Parietal lobe (tissue), 2 donors: ENCODE results near the genes LARP1B and PGRMC2.

- RAMPAGE, long total RNA, result no peak
Measured at GRCh38 chr4:121073538-121074469, 1.5 kb upstream of the NDNF start.

- RAMPAGE, long total RNA, result no peak
Measured at GRCh38 chr4:121681511-121681803, 15.3 kb downstream of the ANXA5 start.

DNA sequence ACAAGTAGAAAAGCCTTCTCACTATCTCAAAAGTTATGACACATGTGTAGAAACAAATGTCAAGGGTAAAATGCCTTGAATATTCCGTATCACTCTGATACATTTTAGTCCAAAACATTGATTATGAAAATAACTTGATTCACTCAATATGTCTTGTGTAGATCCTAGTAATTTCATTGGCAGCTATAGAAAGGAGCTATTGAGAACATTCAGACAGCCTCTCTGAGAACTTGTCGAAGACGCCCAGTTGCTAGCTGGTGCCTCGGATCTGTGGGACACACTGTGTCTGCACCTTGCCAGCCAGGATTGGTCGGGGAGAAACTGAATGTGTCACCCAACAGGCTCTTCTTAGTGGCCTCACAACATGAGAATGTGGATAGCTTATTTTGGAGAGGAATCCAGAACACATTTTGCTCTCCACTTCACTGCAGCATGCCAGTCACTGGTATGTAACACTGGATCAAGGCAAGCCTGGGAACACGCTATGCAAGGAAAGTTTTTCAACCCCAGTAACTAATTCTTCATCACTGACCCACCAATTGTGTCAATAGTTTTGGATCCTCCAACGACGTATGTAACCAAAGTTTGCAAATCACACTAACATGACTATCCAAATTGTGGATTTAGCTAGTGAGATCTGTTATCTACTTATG is 89.4 kb upstream of the TRPC3 start:
- RAMPAGE, long total RNA, result no peak

DNA sequence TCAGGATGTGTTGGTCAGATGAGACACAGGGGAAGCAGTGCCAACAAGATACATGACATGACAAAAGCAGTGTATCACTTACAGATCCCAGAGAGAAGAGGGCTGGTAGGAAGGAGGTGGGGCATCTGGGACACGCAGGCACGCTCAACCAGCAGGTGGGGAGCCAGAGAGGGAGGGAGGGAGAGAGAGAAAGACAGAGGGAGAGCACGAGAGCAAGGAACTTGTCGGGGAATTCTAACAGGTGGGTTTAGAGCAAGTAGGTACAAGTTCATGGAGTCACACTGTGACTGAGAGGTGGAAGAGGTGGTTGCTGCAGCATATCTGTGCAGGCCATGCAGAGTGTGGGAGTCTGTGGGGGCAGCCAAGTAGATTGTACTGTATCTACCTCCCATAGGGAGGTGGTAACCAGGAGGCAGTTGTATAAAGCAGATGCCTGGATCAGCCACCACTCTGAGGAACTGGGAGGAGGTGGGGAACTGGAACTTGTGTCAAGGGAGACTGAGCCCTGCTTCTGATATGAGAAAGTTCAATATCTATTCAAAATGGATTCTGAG is 43.6 kb downstream of the BBS12 start:
- RAMPAGE, long total RNA, result no peak

DNA sequence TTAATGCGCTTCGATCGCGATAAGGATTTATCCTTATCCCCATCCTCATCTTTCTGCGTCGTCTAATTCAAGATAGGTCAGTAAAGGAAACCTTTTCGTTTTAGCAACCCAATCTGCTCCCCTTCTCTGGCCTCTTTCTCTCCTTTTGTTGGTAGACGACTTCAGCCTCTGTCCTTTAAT is 658 bp upstream of the FGF2 start:
- RAMPAGE, long total RNA, result no peak

DNA sequence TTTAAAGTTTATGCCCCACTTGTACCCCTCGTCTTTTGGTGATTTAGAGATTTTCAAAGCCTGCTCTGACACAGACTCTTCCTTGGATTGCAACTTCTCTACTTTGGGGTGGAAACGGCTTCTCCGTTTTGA is 502 bp upstream of the FGF2 start:
- RAMPAGE, long total RNA, result no peak

GRCh38 chr4:123398221-123398662 is 1.6 kb downstream of the SPRY1 start:
- RAMPAGE, long total RNA, result no peak

- RAMPAGE, long total RNA, result no peak
Measured at GRCh38 chr4:123399713-123400028, 3.1 kb downstream of the SPRY1 start.

GRCh38 chr4:123418247-123419010 is 21.8 kb downstream of the SPRY1 start:
- RAMPAGE, long total RNA, result no peak

DNA sequence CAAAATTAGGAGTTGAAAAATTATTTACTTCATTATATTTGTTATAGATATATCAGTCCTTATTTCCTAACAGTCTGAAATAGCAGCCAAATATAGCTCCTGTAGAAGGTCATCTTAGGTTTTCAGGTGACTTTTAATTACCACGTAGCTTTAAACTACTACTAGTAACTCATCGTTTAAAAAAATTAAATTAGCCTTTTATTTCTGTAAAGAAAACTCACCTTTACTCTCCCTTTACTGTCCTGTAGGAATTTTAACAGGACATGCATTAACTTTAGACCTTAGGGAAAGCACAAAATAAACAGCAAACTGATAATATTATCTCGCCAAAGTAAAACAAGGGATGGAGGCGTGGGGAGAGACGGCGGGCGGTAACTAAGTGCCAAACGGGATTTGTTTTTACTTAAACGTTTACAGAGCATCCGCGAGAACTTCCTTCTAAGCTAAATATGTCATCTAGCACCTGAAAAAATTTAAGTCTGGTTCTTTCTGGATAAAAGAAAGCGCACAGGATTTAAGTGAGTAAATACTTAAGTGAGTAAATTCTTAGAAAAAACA is 108.3 kb downstream of the SPRY1 start:
- RAMPAGE, long total RNA, result no peak

DNA sequence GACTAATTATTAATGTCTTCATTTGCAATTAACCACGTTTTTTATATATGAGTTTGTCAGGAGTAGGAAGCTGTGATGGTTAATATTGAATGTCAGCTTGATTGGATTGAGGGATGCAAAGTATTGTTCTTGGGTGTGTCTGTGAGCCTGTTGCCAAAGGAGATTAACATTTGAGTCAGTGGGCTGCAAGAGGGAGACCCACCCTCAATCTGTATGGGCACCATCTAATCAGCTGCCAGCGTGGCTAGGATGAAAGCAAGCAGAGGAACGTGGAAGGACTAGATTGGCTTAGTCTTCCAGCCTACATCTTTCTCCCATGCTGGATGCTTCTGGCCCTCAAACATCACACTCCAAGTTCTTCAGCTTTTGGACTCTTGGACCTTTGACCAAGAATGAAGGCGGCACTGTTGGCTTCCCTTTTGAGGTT is 484.5 kb downstream of the SPRY1 start:
- RAMPAGE, long total RNA, result no peak

GRCh38 chr4:123892775-123893584 is 496.4 kb downstream of the SPRY1 start:
- RAMPAGE, long total RNA, result no peak

- RAMPAGE, long total RNA, result no peak
Measured at GRCh38 chr4:123984777-123985226, 588.2 kb downstream of the SPRY1 start.

GRCh38 chr4:125416853-125417366 is 102.2 kb downstream of the FAT4 start:
- RAMPAGE, long total RNA, result no peak

DNA sequence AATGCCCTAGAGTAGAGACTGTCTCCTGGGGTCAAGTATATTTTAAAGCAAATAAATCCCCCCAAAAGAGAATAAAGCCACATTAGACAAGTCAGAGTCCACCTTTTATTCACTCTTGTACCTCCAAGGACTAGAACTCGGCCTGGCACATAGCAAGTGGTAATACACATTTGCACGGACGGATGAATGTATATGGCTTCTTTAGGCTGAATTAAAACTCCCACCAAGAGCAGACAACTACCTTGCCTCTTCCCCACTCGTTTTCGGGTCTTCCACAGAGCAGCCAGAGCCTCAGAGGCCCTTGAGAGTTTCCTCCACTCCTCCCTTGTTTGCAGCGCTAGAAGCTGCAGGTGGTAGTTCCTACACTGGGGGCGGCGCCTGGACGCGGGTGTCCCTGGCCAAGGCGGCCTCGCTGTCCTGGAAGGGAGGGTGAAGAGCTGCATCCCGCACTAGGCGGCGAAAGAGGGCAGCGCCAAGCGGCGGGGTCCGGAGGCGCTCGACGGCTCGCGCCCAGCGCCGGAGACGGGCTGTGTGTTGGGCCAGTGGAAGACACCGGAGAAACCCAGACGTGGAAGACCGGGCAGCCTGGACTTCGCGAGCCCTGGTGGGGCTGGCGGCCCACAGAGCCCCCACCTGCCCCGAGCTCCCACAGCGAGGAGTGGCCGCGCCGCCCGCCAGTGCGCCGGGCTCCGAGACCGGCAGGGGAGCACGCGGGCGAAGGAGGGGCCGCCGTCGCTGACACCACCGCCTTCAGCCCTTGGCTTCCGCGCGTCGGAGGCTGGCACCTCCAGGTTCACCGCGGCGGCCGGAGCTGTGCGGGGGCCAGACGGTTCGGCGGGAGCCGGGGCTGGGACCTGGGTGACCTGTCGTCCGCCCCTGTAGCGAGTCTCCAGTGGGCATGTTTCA is 10.0 kb upstream of the INTU start:
- RAMPAGE, long total RNA, result no peak

DNA sequence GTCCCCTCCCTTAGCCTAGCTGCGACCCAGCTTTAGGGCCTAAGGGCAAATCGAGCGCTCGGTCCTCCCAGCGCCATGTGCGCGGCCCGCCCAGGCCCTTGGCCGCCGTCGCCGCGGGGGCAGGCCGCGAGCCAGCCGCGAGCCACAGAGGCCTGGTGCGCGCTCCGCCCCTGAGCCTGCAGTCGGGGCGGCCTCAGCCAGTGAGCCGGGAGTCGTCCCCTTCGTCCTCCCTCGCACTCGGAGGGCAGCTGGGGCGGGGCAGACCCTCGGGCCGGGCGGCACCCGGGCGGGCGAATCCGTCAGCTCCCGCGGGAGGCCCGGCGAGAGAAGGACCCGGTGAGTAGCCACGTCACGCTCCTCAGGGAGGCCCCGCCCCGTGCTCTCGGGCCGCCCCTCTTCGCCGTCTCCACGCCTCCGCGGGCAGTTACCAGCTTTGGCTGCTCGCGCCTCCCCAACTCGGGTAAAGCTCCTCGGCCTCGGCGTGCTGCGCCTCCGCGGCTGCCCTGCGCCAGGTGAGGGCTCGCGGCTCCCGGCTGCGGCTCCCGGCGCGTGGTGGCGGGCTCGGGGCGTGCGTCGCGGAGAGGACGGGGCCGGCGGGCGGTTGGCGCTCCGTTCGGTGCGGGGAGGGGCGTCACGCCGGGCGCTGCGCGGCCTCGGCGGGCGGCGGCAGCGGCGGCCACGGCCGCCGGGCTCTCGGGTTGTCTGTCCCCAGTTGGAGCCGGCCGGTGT is at the start of gene LARP1B:
LARP1B (plus strand) TSS at position 423 of the 729 bp plus-strand sequence.
- RAMPAGE, long total RNA, result no peak

DNA sequence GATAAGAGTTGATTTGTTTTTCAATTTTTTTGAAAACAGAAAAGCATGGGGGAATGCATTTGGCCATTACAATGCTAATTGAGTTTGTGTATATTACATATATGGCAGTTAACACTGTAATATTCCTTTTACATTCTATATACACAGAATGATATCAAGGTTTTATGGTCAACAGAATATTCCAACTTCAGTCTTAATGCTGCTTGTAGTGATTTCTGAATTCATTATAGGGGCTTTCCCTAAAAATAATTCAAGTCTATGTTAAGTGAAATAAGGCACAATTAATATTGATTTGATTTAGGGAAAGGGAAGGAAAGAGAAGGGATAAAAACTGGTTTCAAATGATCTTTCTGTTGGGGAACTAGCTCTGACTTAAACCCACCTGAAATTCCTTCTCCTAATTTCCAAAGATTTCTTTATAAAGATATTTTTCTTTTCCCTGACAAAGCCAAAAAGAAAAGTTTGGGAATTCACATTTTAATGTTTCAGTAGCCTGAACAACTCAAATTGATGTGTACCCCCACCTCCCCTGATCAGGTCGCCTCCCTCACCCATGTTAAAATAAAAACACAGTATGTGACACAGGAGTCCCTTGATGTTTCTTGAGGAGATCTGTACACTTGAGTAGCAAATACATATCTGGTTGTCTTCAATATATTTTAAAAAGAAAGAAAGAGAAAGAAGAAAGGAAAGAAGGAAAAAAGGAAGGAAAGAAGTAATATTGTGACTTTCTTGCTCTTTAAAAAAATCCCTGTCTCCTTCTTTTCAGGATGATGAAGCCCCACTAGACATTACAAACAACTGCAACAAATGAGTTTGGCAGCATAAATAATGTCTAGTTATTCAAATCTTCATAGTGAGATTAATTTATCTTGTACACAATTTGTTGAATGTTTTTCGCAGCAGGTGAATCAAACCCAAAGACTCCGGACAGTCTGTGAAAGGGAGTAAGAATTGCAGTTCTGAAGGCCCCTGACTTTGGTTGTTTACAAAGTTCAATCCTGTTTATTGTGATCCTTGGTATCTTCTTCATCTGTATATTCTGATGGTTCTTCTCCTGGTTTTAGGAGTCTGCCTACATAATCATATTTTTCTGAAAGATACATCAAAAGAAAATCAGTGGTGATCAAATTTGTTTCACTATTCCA is 16.9 kb downstream of the PGRMC2 start:
- RAMPAGE, long total RNA, result no peak

- RAMPAGE, long total RNA, result no peak
Measured at GRCh38 chr4:128284904-128286044, 2.3 kb downstream of the PGRMC2 start.

DNA sequence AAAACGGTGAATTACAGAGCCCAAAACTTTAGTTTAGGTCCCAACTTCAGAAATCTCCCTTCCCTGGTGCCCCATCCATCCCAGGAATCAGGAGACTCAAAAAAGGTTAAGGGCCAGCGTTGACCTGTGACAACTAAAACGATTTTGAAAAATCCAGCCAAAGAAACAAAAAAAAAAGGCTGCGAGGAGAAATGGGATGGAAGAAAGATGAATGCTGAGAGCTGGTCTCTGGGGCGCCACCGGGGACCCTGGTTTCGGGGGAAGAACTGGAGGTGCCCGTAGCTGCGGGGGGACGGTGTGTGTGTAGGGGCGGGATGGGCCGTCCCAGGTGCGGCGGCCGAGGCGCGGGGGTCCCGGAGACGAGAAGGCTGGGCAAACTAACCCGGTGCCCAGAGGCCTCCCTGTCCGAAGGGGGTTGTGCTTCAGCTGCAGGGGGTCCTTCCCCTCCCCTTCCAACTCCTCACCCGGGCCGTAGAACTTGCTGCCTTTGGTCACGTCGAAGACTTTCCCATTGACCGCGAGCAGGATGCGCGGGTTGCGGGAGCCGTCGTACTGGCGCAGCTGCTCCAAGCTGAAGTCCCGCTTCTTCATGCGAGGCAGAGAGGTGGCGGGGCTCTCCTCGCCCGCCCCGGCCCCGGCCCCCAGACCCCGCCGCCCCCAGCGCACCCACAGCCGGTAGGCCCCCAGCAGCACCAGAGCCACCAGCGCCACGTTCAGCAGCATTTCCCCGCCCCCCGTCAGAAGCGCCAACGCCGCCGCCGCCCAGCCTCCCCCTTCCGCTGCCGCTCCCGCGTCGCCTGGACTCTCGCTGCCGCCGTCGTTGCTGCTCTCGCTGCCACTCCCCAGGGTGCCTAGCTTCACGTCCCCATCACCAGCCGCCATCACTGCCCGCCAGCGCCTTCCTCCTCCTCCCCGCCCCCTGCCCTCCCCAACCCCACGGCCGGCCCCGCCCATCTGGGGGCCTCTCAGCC is at the start of gene PGRMC2:
PGRMC2 (minus strand) TSS at position 905 of the 971 bp plus-strand sequence.
- RAMPAGE, long total RNA, result no peak

GRCh38 chr4:128737146-128737473 is 72.4 kb upstream of the JADE1 start:
- RAMPAGE, long total RNA, result no peak